Spleen (tissue), 7 donors: ENCODE data around the genes TUBD1, CA4, PPM1D and METTL2A.

DNA sequence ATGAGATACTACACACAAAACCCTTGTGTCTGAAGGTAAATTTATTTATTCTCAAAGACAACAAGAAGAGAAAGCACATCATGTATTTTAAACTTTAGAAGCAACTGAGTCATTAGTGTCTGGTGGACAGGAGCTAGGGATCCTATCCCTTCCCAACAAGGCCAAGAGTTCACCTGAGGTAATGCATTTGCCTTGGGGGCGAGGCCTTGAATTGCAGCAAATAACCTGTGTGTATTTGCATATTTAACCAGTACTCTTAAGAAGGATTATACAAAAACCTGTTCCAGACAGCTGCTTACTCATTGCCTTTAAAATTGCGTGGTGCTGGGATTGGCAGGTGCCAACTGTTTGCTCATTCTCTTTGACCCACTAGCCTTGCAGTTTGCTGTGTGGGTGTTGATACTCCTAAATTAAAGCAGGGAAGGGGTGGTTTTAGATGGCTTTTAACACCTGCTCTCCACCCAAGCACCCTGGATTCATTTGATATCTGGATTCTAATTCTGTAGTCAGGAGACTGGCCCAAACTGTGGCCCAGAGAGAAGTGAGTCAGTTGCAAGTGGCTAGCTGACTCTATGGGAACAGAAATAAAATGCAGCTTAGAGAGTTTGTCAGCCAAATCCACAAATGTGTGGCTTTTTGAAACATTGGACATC is 47.1 kb downstream of the TUBD1 start:
- PRO-cap, 4 experiments = peak in 3 of 4 experiments; most common plus-strand start position 168 of the sequence (in 3); most common minus-strand start position 543 of the sequence (in 1)
- RAMPAGE, long total RNA, 4 experiments = no peak in any of the 4 experiments

- PRO-cap, 4 experiments = no peak in any of the 4 experiments
- RAMPAGE, long total RNA, 4 experiments = no peak in any of the 4 experiments
Measured at GRCh38 chr17:59847384-59848227, 45.1 kb downstream of the TUBD1 start.

DNA sequence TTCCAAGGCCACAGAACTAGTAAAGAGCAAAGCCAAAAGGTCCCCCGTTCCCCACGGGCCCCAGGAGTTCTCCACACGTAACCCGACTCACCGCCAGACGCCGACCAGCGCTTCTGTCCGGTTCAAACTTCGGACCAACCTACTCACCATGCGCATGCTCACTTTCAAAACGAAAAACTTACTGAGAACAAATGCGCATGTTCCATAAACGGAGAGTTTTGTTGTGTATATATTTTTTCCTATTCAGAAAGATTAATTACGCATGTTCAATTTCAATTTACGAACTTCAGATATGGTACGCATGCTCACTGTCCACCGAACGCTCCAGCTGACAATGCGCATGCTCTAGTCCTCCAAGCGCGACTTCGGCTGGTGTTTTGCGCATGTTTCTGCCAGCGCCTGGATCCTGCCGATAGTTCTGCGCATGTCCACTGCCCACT is at the start of gene TUBD1:
Gene TUBD1, minus strand, starts transcription at position 338 of the 440 bp plus-strand sequence.
- PRO-cap, 4 experiments = peak in 4 of 4 experiments; most common plus-strand start position 63 of the sequence (in 1); most common minus-strand start position 115 of the sequence (in 4)
- RAMPAGE, long total RNA, 4 experiments = start-site peak on the minus strand in 1 of 4 experiments, centred at position 271 of the sequence, 23 reads per replicate

GRCh38 chr17:60134579-60135451 is 15.0 kb upstream of the CA4 start:
- PRO-cap, 4 experiments = peak in 4 of 4 experiments; most common plus-strand start chr17:60135032 (in 2); most common minus-strand start chr17:60134914 (in 3)
- RAMPAGE, long total RNA, 4 experiments = start-site peak on the minus strand in 1 of 4 experiments, at chr17:60134900-60134943 at its widest, 8 reads per replicate

- PRO-cap, 4 experiments = peak in 3 of 4 experiments; most common plus-strand start chr17:60149973 (in 3); most common minus-strand start chr17:60149826 (in 1)
- RAMPAGE, long total RNA, 4 experiments = start-site peak on the plus strand in 3 of 4 experiments, at chr17:60149911-60149979 at its widest, 55 to 198 reads per replicate
Measured at GRCh38 chr17:60149516-60150064, at the start of gene CA4. Gene CA4, plus strand, starts transcription at chr17:60149973.

- PRO-cap, 4 experiments = no peak in any of the 4 experiments
- RAMPAGE, long total RNA, 4 experiments = no peak in any of the 4 experiments
Measured at GRCh38 chr17:60246744-60247371, 97.1 kb downstream of the CA4 start.

GRCh38 chr17:60248791-60249864 is 99.4 kb downstream of the CA4 start:
- PRO-cap, 4 experiments = no peak in any of the 4 experiments
- RAMPAGE, long total RNA, 4 experiments = no peak in any of the 4 experiments

DNA sequence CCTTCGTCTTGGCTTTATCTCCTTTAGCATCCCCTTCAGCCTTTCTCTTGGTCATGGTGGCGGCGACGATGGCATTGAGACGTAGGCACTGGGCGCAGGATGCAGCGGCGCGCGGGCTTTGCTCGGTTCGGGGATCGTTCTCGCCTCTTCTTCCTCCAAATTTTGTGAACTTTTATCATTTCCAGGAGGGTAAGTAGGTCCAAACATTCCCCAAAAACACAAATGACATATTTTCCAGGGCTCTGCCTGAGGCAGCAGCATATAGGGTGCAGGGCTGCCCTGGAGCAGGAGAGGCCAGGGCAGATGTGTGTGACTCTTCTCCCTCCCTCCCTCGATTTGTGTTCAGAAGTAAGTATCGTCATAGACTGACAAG is 13.1 kb downstream of the CHCT1 start:
- PRO-cap, 4 experiments = no peak in any of the 4 experiments
- RAMPAGE, long total RNA, 4 experiments = no peak in any of the 4 experiments

DNA sequence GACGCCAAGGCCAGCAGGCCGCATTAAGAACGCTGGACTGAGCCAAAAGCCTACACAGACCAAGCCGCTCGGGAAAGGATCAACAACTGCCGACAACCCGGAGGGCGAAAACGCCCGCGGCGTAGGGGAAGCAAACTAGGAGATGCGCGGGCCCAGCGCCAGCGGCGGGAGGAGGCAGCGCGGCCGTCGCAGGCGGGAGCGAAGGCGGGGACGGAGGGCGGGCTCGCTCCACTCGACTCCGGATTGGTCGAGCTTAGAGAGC is 196 bp upstream of the PPM1D start:
- PRO-cap, 4 experiments = peak in 4 of 4 experiments; most common minus-strand start position 144 of the sequence (in 4)
- RAMPAGE, long total RNA, 4 experiments = no peak in any of the 4 experiments

- PRO-cap, 4 experiments = peak in 4 of 4 experiments; most common plus-strand start chr17:60600242 (in 4); most common minus-strand start chr17:60600450 (in 1)
- RAMPAGE, long total RNA, 4 experiments = no peak in any of the 4 experiments
Measured at GRCh38 chr17:60600128-60601145, at the start of gene PPM1D. Gene PPM1D, plus strand, starts transcription at chr17:60600193.

DNA sequence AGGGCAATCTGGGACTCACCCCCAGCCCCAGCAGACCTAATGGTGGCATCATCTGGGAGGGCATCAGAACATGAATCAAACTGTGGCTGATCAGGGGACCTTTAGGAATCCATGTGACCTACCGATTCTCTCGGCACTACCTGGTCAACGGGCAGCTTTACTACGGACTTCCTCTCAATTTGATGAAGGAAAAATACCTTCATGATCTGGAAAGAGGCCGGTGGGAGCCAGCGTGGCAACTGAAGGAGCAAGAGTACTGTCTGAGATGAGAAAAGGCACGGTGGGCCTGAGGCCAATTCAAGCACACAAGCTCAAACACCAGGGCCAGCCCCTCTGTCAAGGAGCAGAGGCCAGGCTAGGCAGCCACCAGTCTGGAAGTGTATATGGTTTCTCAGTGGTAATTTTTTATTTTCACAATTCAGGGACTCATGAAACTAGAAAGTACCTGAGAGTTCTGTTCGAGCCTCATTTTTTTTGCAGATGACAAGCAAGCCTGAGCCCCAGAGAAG is 5.1 kb upstream of the TBX2 start:
- PRO-cap, 4 experiments = no peak in any of the 4 experiments
- RAMPAGE, long total RNA, 4 experiments = no peak in any of the 4 experiments

GRCh38 chr17:61407969-61409223 is 8.8 kb downstream of the TBX2 start:
- PRO-cap, 4 experiments = no peak in any of the 4 experiments
- RAMPAGE, long total RNA, 4 experiments = no peak in any of the 4 experiments

DNA sequence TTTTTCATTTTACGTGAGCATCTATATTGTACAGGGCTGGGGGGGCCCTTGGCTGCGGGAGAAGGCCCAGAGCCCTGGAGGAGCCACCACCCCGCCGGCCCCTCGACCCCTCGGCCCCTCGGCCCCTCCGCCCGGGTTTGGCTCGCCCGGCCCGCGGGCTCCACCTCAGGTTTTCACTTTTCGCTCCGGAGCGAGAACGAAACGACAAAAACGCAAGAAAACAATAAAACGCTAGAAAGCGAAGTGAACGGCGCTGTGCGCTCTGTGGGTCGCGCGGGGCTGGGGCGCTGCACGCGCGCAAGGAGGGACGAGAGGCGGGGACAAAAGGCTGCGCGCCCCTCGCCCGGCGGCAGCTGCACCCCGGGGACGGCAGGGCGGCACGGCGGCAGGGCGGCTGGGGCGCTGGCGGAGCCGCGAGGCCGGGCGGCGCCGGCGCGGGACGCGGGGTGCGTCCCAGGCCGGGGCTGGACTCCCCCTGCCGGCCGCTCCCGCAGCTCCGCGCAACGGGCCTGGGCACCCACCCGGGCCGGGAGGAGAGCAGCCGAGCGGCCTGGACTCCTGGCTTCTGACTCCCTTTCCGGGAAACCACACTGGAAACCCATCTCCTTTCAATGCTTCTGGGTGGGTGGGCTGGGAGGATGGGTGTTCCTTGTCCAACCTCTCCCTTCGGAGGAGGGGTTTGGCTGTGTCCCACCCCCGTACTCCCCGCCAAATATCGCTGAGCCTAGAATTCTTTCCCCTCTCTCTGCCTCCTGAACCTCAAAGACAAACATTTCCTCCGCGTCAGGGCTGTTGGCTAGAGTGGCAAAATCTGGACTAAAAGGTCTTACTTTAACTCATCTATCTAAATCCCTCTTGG is 9.8 kb downstream of the TBX2 start:
- PRO-cap, 4 experiments = peak in 4 of 4 experiments; most common plus-strand start position 523 of the sequence (in 1); most common minus-strand start position 582 of the sequence (in 3)
- RAMPAGE, long total RNA, 4 experiments = no peak in any of the 4 experiments

- PRO-cap, 4 experiments = no peak in any of the 4 experiments
- RAMPAGE, long total RNA, 4 experiments = no peak in any of the 4 experiments
Measured at GRCh38 chr17:61595459-61595979, 4.5 kb upstream of the NACA2 start.

GRCh38 chr17:61672846-61673523 is 82.0 kb upstream of the NACA2 start:
- PRO-cap, 4 experiments = no peak in any of the 4 experiments
- RAMPAGE, long total RNA, 4 experiments = no peak in any of the 4 experiments

GRCh38 chr17:61904233-61904688 is 23.5 kb downstream of the INTS2 start:
- PRO-cap, 4 experiments = peak in 3 of 4 experiments; most common plus-strand start chr17:61904579 (in 3); most common minus-strand start chr17:61904488 (in 2)
- RAMPAGE, long total RNA, 4 experiments = no peak in any of the 4 experiments

DNA sequence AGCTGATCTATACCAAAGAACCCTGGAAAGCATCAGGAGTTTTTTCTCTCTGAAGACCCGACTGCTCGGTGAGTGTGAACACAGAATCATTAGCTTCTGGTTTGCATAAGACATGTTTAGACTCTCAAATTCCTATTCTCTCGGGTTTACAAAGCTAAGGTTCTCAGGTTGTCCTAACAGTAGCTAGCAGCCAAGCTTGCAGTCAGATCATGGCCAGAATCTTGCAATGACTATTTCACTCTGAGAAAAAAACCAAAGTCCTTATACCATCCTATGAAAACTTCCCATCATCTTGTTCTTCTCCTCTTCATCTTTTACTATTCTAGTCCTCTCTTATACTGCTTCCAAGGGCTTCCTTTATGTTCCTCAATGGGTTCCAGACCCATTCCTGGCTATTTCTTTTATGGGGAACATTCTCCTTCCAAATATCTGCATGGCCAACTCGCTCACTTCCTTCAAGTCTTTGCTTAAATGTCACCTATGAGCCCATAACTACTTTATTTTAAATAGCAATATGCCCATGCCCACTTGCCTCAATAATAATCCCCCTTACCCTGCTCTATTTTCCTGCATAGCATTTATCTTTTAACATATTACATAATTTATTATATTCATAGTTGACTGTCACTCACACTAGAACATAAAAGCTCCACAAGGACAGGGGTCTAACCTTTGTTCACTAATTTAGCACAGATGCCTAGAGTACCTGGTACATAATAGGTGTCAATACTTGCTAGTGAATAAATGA is 68.6 kb upstream of the INTS2 start:
- PRO-cap, 4 experiments = no peak in any of the 4 experiments
- RAMPAGE, long total RNA, 4 experiments = no peak in any of the 4 experiments

DNA sequence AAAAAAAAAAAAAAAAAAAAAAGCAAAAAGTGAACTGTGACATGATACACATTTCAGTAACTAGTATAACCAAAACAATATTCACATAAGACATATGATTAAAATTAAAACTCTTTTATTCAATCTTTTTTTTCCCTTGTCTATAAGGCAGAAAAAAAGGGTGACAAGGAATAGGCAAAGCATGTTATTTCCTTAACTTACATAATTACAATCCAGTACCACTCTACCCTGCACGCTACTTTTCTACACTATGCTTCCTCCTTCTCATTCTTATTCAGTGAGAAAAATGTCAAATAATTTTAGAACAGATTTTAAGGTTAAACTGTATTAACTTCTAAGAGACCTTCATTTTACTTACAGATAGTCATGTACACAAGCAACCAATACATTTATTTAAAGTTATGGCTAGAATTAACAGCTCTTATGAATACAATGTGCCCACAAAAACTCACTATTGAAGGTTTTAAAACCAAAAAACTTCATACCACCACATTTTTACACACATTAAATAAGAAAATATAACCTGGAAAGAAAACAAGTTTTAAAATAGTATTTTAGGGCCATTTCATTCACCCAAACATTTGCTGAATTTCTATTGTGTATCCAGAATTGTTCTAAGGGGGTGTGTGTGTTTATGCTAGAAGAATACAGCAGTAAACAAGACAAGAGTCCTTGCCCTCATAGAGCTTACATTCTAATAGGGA is 61.3 kb downstream of the MED13 start:
- PRO-cap, 4 experiments = no peak in any of the 4 experiments
- RAMPAGE, long total RNA, 4 experiments = no peak in any of the 4 experiments

DNA sequence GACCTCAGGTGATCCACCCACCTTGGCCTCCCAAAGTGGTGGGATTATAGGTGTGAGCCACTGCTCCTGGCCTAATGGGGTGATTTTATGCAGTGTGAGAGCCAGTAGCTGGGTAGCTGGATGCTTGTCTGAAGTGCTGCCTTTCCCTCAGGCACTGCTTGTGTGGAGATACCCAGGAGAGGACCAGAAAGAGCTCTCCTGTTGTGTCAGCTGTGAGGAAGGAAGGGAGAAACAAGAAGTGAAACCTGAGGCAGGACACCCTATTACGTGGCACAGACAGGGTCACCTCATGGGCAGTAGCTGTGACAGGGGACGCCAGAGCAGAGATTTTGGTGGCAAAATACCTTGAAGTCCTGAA is 106.4 kb upstream of the MED13 start:
- PRO-cap, 4 experiments = no peak in any of the 4 experiments
- RAMPAGE, long total RNA, 4 experiments = no peak in any of the 4 experiments

DNA sequence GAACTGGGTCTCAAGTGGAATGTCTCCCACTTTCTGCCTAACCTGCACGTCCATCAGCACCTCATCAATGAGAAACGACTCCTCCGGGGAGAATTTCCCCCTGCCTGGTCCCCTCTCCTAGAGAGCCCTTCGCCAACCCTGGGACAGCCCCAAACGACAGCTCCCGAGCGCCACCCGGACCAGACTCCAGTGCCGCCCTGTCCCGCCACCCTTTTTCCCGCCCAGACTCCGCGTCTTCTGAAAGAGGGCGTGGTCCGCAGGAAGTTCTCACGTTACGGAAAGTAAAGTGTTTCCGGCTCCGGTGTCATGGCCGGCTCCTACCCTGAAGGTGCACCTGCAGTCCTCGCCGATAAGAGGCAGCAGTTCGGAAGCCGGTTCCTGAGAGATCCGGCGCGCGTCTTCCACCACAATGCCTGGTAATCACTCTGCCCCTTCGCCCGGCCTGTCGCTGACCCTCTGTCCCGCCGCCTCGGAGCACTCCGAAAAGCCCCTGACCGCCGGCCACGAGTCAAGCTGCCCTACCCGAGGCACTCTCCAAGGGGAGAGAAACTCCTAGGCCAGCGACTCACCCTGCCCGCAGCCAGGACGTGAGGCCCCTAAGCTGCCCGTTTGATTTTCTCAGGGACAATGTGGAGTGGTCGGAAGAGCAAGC is at the start of gene METTL2A:
Gene METTL2A, plus strand, starts transcription at position 301 of the 652 bp plus-strand sequence.
- PRO-cap, 4 experiments = peak in 4 of 4 experiments; most common plus-strand start position 381 of the sequence (in 4); most common minus-strand start position 239 of the sequence (in 3)
- RAMPAGE, long total RNA, 4 experiments = start-site peak on the plus strand in 4 of 4 experiments, centred at positions 293 to 335 of the sequence, 97 to 225 reads per replicate